ENCODE results near the genes KCNMB2 and MRPL47.

DNA sequence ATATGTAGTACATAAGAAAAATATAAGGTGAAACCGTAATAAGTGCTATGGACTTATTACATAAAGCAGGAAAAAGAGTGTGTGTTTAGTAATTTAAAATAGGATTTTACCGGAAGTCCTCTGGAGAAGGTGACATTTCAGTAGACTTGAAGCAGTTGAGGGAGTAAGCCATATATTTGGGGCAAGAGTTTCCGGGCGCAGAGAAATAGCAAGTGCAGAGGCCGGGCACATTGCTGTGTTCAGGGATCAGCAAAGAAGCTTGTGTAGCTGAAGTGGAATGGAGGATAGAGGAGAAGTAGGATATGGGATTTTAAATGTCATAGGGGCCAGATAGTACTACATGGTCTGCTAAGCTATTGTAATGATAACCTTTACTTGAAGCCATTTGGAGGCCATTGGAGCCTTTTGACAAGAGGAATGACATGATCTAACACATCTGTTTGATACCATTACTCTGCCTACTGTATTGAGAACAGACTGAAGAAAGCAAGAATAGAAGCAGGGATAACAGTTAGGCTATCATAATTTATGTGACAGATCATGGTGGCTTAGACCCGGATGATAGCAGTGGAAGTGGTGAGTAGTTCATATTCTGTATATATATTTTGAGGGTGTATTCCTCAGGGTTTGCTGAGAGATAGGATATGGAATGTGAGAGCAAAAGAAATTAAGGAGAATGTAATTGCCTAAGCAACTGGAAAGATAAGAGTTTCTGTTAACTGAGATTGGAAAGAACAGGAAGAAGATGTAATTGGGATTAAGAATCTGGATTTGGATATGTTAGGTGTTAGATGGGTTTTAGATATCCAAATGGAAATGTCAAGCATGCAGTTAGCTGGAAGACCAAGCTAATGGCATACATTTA lies 416.2 kb upstream of the NAALADL2 start:
- PRO-cap, result no peak
- RAMPAGE, long total RNA, 4 experiments, result start-site peak on the plus strand in 1 of 4 experiments, centred at positions 317 to 526 of the sequence, 5 to 7 reads per replicate

DNA sequence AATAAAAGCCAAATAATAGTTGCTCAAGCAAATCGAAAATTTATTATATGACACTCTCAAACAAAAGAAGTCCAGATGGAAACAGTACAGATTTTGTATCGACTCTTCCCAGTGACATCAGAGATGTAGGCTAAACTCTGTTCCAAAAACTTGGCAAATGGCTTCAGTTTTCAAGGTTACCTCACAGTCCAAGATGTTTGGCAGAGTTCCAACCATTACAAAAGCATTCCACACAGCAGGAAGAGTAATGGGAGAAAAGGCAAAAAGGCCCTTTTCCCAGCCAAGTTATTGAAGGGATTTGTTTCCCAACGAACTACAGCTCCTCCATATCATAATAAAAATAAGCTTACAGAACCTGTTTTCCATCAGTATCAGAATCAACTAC lies 290.9 kb downstream of the TBL1XR1 start:
- PRO-cap, result no peak
- RAMPAGE, long total RNA, 4 experiments, result no peak in any of the 4 experiments

DNA sequence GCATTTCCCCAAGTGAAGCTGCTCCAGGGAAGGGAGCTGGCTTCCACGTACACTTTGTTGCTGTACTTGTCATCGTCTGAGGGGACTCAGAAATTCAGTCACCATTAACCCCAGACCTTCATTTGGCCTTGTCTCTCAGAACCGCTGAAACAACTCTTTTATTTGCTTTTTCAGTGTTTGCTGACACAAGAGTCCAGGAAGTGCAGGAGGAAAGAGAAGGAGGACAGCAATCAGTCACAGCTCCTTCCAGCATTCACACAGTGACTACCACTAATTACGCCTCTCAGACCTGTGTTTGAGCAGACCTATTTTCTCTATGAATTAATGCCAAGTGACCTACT lies 276.5 kb downstream of the TBL1XR1 start:
- PRO-cap, result no peak
- RAMPAGE, long total RNA, 4 experiments, result no peak in any of the 4 experiments

DNA sequence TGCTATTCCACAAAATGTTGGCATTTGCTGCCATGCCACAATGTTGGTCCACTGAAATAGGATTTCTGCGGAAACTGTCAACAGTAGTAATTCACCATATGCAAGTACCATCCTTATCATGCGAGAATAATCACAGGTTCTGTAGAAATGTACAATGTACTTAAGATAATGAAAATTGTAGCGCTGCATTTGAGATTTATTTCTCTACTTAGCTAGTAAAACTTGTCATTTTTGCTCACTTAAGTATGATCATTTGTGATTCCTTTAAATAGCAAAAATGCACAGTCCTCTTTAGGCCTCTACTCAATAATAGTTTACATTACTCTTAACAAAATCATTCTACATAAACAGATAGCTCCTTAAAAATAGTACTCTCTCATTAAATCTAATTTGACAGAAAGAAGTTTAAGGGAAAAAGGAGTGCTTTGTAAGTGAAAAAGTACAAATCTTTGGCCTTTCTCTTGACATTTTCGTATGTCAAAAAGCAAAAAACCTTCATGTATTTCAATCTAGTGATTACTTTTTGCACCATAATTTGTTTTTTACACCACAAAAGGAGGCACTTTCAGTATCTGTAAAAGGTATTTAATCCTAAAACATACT lies 175.5 kb downstream of the TBL1XR1 start:
- PRO-cap, result no peak
- RAMPAGE, long total RNA, 4 experiments, result no peak in any of the 4 experiments

DNA sequence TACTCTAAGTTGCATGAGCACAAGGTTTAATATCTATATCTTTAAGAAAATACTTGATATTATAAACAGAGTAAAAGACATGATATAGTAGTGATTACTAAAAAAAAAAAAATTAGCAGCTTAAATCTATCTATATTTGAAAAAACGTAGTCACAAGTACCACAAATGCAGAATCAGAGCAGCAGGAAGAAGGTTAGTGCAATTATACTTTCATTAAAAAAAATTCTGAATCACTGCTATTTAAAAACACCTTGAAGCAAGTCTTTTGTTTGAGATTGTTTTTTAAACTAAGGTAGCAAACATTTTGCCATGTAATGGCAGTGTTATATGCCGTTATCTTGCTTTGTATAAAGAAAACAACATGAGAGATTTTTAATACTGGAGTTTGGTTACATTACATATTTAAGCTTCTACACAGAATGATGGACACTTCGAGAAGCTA lies 173.3 kb downstream of the TBL1XR1 start:
- PRO-cap, result no peak
- RAMPAGE, long total RNA, 4 experiments, result no peak in any of the 4 experiments

GRCh38 chr3:177075690-177076870 lies 121.2 kb downstream of the TBL1XR1 start:
- PRO-cap, result no peak
- RAMPAGE, long total RNA, 4 experiments, result no peak in any of the 4 experiments

DNA sequence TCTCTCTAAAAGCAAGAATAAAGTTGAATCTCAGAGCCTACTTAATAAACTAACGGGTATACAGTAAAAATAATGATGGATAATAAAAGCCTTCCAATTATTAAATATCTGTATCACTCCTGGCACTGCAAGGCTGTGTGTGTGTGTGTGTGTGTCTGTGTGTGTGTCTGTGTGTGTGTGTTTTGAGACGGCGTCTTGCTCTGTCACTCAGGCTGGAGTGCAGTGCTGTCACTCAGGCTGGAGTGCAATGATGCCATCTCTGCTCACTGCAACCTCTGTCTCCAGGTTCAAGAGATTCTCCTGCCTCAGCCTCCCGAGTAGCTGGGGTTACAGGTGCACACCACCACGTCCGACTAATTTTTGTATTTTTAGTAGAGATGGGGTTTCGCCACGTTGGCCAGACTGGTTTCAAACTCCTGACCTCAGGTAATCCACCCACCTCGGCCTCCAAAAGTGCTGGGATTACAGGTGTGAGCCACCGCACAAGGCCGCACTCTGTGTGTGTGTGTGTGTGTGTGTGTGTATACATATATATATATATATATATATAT lies 62.4 kb downstream of the TBL1XR1 start:
- PRO-cap, result no peak
- RAMPAGE, long total RNA, 4 experiments, result no peak in any of the 4 experiments

- PRO-cap, result no peak
- RAMPAGE, long total RNA, 4 experiments, result start-site peak on the plus strand in 2 of 4 experiments, at chr3:177441927-177442025 at its widest, 103 to 353 reads per replicate
Observed at GRCh38 chr3:177441637-177442228, 244.5 kb upstream of the TBL1XR1 start.

DNA sequence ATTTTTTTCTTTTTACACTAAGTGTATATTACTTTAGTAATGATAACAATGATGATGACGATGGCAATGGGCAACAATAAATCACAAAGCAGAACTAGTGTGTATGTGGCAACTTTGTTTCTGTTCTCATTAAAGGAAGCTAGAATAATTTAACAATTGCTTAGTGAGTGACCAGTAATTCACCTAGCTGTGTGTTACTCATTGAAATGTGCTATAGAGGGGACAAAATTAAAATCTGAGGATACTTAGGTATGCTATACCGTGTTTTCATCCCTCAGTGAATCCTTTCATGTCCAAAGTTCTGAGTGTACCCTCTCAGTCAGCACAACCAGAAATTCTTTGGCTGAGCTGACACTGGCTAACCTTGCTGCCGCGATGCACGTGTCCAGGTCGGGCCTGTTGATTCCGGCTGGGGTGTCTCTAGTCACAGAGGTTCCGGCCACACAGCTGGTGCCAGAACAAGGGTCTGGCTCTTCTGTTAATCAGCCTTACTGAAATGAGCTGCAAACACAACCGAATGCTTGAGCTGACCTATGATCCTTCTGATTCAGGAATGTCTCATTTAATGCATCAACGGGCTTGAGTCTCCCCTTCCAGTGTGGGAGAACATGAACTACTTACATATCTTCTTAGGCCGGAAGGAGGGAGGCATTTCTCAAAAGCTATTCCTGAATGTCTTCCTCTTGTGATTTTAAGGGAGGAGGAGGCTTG lies 318.7 kb upstream of the TBL1XR1 start:
- PRO-cap, result no peak
- RAMPAGE, long total RNA, 4 experiments, result no peak in any of the 4 experiments

DNA sequence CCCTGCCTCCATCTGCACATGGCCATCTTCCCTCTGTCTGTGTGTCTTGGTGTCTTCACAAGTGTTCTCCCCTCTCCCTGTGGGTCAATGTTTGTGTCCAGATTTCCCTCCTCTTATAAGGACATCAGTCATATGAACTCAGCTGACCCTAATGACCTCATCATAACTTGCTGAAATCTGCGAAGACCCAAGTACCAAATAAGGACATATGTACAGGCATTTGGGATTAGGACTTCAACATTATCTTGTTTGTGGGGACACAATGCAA lies 372.6 kb upstream of the TBL1XR1 start:
- PRO-cap, result no peak
- RAMPAGE, long total RNA, 4 experiments, result no peak in any of the 4 experiments

GRCh38 chr3:177726626-177727206 lies 529.4 kb upstream of the TBL1XR1 start:
- PRO-cap, result no peak
- RAMPAGE, long total RNA, 4 experiments, result no peak in any of the 4 experiments

- PRO-cap, result no peak
- RAMPAGE, long total RNA, 4 experiments, result start-site peak on the plus strand in 2 of 4 experiments, at chr3:178536424-178536455 at its widest, 18 to 21 reads per replicate
Observed at GRCh38 chr3:178536137-178537204, at the start of gene KCNMB2. KCNMB2 (plus strand) TSS chr3:178536436.

DNA sequence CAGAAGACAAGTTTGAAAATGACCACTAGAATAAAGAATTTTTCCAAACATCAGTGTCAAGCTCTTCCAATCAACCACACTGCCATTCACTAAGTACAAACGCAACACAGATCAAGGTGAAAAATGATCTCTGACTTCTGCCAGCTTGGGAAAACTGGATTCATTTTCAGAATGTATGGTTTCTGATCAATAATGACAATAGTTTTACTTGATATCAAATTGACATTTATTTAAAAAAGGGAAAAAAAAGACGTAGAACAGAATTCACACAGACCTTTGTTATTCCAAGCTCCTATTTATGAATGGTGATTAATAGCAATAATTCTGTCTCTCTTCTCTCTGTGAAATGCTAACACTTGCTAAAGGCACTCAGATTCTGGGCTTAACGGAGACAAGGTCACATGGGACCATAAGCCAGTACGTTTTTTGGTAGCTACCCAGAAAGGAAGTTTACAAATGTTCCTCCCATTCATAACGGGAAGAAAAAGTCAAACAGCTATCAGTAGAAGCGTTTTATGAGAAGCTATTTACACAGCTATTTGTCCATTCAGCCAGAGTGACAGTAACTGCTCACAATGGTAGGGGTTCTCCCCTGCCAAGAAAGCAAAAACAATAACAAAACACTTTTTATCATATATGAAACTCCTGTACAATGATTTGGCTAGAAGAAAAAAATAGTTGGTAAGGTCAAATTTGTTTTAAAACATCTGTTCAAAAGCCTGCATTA lies 51.6 kb downstream of the ZMAT3 start:
- PRO-cap, result no peak
- RAMPAGE, long total RNA, 4 experiments, result no peak in any of the 4 experiments

DNA sequence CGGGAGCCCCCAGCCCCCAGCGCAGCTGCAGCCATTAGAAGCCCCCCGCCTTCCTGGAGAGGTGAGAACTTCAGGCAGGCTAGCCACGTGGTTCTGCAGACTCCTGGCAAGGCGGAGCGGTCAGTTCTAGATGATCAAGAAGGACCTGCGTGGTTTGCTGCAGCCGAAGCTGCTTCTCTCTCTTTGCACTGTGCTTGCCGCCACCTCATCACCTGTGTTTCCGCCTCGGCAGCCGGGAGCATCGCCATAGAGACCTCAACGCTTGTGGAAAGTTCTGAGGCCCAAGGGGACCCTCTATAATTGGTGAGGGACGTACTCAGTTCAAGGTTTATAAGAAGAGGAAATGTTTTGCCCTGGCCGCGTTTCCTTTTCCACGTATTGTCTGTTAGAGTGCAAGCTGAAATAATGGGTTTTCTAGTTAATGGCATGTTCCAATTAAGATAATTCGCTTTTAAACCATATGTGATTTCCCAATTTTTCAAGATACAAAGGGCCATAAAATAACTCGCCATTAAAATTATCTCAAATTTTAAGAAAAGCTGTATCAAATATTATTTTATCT lies 16.0 kb upstream of the KCNMB3 start:
- PRO-cap, result no peak
- RAMPAGE, long total RNA, 4 experiments, result no peak in any of the 4 experiments

DNA sequence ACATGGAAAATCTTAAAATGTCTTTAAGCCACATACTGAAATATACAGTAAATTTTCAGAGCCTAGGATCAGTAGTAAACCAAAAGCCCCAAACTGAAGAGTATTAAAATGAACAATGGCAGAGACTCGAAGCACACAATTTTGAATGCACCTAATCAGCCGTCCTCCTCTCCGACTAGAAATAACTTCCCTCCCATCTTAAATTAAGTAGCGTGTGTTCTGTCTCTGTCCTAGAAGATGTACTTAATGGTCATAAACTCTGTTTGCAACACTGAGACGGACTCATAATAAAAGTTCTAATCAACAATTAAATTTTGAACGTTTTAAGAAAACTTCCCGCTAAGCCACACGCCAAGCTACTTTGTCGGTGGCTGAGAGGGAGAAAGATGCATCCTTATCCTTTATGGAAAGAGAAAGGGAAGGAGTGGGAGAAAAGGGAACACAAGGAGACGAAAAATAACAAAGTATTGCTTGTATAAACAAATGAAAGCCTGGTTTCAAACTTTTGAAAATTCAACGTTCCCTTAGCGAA lies 1.0 kb downstream of the GNB4 start:
- PRO-cap, result no peak
- RAMPAGE, long total RNA, 4 experiments, result no peak in any of the 4 experiments

DNA sequence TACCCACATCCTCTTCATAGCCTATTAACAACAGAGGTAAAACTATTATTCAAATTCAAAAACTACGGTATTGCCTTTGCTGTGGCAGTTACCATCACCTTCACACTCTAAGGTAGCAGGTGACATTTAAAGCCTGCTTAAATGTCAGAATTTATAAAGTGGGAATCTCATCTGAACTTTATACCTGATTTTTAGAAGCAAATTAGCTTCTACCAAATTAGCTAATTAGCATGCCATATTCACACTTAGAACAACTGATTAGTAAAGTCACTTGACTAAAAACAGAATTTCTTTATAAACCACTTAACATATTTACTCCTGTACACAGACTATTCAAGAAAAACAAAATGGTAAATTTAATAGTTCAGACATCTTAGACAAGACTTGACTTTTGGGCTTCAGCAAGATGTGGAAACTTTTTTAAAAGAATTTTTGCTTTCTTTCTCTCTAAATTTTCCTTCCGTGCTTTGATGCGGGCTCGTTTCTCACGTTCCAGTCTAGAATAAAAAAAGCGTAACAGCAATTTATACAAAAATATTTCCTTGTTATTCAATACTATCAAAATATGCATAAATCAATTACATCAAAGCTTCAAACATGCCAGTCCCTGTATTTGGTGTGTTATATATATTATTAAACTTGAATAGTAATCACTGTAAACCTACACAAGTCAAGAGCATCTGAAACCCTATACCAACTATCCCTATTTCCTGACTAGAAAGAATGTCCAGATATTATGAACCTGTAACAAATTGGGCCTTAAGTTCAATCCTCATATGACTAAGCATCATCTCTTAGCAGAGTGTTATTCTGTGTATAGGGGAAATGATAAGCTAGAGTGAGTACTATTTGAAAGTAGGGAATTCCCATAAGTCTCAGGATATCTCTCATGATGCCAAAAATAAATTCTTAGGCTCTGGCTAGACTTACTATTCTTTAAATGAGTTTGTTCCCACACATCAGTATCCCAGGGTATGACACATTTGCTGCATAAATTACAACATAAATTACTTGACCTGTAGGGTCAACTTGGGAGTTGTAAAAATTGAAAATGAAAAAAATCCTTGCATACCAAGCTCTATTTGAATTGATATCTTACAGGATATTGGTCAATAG lies 15.6 kb downstream of the MRPL47 start:
- PRO-cap, result no peak
- RAMPAGE, long total RNA, 4 experiments, result no peak in any of the 4 experiments

DNA sequence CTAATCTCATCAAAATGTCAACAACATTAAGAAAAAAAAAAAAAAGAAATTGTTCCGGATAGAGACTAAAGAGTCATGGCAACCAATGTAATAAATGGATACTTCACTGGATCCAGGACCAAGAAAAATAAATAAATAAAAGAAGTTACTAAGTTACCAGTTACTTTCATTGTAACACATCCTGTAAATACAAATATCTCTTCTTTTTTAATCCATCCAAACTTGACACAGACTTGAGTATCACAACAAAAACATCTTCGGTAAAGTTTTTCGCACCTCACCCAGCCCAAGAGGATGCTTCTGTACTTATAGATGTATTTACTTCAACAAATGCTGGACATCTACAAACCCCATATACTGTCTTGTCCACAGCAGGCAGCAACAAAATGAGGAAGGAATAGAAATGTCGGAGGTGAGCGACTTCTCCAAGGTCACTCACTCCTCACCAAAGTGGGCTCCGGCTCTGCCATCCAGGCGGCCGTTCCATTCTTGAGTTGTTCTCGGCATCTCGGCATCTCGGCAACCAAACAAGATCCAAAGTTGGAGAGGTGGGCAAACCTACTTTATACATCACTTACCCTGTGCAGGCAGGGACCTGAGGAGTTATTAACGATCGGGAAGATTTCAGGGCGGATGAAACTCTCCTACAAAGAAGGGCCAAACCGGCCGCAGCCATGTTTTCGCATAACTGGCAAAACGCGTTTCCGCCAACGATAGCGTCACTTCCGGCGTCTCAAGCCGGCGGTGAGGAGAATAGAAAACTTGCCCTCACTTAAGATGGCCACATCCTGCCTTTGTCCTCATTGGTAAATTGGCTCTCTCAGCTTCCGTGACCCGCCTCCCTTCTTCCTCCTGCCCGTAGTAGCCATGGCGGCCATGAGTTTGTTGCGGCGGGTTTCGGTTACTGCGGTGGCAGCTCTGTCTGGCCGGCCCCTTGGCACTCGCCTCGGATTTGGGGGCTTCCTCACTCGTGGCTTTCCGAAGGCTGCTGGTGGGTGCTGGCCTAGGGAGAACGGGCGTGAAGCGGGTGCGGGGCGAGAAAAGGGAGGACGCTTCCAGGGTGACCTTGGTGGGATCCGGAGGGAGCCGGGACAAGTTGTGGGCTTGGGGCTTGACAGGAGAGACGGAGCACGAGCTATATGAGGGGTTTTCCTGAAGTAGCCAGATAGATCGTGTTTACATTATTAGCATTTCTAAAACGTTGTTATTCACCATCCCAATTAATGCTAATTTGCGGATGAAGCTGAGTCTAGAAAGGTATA lies at the start of gene MRPL47:
Gene MRPL47, minus strand, starts transcription at position 690 of the 1,262 bp plus-strand sequence.
- PRO-cap, result no peak
- RAMPAGE, long total RNA, 4 experiments, result start-site peak on the plus strand in 4 of 4 experiments, centred at positions 854 to 863 of the sequence, 497 to 532 reads per replicate; start-site peak on the minus strand in 3 of 4 experiments, centred at positions 684 to 692 of the sequence, 38 to 138 reads per replicate

DNA sequence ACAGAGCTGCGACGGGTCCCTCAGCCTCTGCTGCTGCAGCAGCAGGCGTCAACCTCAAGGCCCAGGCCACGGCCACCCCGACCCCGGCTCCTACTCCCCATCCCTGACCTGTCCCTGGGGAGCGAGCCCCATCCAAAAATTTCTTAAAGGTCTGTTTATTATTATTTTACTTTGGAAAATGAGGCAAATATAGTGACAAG lies 82.4 kb upstream of the FXR1 start:
- PRO-cap, result no peak
- RAMPAGE, long total RNA, 4 experiments, result no peak in any of the 4 experiments

GRCh38 chr3:180868246-180868918 lies 44.1 kb upstream of the FXR1 start:
- PRO-cap, result no peak
- RAMPAGE, long total RNA, 4 experiments, result no peak in any of the 4 experiments

GRCh38 chr3:181726319-181727591 lies 15.0 kb downstream of the SOX2 start:
- PRO-cap, result no peak
- RAMPAGE, long total RNA, 4 experiments, result start-site peak on the plus strand in 1 of 4 experiments, at chr3:181727025-181727053 at its widest, 6 reads per replicate

Data from sigmoid colon (tissue), 4 donors.